SJSA1 (cell line): Measurements from ENCODE around the genes ZBTB2, IPCEF1 and TIAM2.

GRCh38 chr6:150640974-150641295 lies 41.2 kb downstream of the PLEKHG1 start:
- RAMPAGE, long total RNA = no peak

DNA sequence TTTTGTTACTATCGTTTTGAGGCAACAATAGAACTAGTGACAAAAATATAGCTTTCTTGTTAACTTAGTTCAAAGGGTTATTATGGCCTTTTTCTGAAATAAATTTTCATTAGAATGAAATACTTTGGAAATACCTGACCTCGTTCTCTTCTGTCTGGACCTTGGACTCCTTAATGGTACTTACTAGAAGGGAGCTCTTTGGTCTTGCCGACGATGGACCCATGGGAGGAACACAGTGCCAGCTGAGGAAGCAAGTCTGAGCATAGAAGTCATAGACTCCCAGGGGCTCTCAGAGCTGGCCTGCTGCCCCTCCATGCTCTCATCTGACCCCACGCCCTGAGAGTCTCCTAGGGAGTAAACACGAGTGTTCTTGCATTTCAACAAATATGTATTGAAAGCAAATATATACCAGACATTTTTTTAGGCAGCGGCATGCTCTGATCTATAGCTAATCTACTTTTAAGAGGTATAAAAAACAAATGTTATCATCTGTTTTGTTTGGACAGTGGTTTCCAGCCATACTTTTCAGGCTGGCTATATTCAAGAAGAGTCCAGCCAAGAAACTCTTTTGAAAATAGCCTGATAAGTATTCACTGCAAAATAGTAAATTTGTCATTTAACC lies 87.9 kb downstream of the PLEKHG1 start:
- RAMPAGE, long total RNA = no peak

DNA sequence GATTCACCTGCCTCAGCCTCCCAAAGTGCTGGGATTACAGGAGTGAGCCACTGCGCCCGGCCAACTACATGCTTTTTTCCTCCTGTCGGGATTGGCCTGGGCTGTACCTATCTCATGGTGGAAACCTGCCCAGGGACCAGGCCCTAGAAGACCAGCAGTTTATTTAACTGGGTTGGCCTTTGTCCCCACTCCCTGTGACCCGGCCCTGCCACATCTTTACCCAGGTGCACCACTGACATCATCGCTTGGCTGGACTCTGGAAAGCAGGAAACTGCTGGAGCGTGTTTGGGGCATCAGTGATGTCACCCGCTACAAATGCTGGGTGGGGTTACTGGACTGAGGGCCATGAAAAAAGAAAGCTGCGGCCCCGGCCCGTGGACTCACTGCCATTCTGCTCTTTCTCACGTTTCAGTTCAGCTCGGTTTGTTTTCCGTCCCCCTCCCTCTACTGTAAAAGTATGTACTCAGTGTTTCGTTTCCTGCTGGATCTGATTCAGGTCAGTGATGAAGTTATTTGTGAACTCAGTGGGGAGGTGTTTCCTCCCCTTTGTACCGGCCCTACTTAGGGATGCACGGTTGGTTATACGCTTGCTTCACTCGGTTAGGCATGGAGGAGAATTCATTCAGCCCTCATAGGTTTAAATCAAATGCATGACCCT lies 179.2 kb downstream of the MTHFD1L start:
- RAMPAGE, long total RNA = no peak

GRCh38 chr6:151059587-151060054 lies 180.1 kb upstream of the AKAP12 start:
- RAMPAGE, long total RNA = no peak

GRCh38 chr6:151228995-151229802 lies 10.6 kb upstream of the AKAP12 start:
- RAMPAGE, long total RNA = no peak

- RAMPAGE, long total RNA = no peak
Measured at GRCh38 chr6:151380054-151381032, 11.0 kb downstream of the ZBTB2 start.

- RAMPAGE, long total RNA = no peak
Measured at GRCh38 chr6:151391399-151392267, at the start of gene ZBTB2. ZBTB2 (minus strand) TSS chr6:151391559.

DNA sequence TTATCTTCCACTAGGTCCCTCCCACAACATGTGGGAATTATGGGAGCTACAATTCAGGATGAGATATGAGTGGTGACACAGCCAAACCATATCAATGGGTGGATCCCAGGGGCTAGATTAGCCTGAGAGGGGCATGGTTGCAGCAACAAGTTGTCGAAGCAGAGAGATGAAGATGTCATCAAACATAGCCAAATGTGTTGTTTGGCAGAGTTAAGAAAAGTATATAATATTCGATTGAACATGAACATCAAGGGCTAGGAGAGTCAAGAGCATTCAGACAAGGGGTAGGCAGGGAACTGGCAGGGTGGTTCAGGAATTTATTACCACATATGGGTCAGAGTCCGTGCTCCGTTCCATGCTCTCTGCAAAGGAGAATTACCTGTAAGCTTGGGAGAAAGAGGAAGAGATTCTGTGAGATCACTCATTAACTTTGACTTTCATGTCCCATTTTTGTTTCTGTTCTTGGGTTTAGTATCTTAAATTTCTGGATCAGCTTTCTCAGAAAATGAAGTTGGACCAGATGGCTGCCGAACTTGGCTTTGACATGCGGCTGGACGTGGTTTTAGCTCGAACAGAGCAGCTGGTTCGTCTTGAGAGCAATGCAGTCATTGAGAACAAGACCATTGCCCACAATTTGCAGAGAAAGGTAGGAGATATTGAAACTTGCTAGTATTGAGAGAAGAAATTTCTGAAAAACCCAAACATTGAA lies 99.0 kb downstream of the CCDC170 start:
- RAMPAGE, long total RNA = no peak

GRCh38 chr6:151657906-151658232 lies 149.6 kb upstream of the ESR1 start:
- RAMPAGE, long total RNA = no peak

- RAMPAGE, long total RNA = no peak
Measured at GRCh38 chr6:151757374-151757936, 50.0 kb upstream of the ESR1 start.

DNA sequence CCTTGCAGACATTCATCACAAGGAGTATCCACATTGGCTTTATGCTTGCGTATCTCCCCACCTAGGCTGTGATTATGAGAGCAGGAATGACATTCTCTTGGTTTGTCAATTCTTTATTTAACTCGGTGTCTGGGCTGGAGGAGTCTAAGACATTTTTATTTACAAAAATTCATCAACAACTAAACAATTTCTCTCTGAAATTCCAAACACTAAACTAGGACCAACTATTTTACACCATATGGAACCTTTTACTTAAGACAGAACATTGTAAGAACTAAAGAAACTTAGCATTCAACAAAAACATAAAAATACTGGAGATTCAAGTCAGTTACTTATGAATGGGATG lies 258.4 kb downstream of the SYNE1 start:
- RAMPAGE, long total RNA = no peak

DNA sequence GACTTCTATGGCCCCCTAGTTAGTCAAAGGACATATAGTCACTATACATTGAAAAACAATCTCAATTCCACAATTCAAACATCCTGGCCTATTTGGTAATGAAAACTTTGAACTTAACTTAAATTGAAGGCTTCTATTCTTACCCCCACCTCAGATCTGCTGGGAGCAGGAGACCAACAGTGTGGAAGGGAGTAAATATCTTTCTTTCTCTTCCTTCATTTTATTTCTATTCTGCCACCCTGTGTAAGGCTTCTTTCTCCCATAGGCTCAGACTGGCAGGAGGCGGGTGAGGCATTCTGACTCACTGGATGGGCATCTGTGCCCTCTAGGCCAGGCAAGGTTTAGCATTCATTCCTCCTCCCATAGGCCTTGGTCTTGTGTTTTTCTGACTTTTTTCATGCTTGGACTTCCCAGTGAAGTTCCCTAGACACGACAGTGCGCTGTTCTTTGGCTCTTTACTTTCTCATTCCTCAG lies 235.3 kb downstream of the SYNE1 start:
- RAMPAGE, long total RNA = no peak

GRCh38 chr6:152635775-152636730 lies 1.1 kb downstream of the SYNE1 start:
- RAMPAGE, long total RNA = no peak

DNA sequence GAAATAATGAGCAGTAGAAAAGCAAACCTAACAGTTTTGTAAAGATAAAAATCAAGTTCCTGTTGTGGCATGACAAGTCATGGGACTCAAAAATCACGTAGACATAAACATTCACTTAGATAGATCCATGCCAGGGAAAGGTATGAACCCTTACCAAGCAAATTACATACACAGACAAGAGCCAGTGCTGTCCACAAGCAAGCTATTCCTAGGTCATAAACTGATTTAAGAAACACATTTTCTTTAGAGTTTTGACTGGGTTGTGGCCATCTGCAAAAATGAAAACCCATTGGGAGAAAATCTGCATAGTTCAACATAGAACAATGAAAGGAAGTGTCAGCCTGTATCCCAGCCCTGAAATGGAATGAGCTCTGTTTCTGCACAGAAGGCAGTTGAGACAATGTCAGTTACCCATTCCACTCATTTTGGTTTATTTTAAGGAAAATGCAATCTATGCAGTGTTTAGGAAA lies 2.1 kb upstream of the MYCT1 start:
- RAMPAGE, long total RNA = no peak

DNA sequence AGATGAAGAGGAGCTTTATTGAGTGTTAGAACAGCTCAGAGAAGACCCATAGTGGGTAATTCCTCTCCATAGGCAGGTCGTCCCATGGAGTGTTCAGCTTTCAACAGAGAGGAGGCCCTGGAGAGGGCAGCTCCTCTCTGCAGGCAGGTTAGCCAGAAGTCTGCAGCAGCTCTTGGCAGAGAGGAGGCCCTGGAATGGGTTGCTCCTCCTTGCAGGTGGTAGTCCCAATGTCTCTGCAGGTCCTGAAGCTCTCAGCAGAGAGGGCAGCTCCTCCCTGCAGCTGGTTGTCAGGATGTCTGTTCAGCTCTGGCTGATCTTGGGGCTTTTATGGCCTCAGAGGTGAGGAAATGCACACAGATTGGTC lies 89.0 kb downstream of the IPCEF1 start:
- RAMPAGE, long total RNA = no peak

DNA sequence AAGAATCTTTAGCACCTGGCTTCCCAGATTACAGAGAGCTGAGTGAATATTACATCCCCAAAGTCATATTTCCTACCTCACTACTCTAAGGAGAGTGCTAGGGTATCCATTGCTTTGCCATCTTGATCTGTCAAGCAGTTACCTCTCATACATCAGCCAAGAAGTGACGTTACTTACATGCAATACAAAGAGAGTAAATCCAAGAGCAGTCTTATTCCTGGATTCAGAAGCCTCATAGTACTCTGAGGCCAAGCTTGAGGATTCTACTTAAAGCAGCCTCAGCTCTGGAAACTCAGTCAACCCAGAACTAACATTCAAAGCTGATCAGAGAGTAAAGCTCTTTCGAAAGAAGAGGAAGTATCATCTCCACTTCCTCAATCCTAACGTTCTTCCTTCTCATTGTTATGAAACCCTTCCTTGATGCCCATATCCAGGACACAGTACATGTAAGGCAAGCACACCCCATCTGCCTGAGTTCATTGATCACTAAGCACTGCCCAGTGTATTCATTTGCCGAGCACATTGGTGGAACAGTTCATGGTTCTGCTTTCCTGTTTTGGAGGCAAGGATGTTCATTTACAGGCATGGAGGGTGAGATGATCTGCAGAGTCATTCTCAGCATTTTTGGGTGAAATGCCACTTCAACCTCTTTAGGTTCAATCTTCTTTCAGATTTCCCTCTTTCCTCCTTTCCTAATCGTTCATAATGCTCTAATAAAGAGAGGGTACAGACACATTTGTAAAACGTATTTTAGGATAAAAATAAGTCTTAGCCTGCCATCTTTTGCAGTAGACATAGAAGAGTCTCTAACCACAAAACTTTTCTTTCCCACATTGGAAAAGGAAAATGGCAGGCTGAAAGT lies at the start of gene IPCEF1:
Gene IPCEF1, minus strand, starts transcription at position 309 of the 862 bp plus-strand sequence.
- RAMPAGE, long total RNA = no peak

DNA sequence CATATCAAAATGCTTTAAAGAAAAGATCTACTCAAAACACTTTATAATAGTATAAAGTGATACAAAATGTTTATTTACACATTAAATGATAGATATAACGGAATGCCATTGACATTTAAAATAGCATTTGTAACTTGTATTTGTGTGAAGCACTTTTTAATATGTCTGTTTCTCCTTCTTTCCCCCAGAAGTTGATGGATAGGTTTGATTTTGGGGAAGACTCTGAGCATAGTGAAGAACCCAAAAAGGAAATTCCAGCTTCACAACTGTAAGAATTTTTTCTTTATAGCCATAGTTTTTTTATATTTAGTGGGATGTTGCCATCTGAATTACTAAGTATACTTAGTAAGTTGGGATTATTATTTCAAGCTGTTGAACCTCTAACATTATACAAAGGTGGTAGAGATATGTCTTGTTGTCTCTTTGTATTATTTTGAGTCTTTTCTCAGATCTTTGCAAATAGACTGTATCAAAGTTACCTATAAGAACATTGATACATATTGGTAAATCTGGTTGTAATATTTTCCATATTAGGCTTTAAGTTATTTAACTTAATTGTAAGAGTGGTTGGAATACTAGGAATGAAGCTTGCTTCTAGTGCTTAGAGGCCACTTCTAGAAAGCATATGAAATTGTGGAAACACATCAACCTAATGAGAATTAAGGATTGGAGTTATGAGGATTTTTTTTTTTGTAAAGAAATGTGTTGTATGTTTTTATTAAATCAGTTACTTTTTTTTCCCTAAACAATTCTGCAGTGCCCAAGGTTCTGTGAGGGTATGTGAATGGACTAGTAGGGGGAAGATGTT lies 70.3 kb downstream of the SCAF8 start:
- RAMPAGE, long total RNA = no peak

DNA sequence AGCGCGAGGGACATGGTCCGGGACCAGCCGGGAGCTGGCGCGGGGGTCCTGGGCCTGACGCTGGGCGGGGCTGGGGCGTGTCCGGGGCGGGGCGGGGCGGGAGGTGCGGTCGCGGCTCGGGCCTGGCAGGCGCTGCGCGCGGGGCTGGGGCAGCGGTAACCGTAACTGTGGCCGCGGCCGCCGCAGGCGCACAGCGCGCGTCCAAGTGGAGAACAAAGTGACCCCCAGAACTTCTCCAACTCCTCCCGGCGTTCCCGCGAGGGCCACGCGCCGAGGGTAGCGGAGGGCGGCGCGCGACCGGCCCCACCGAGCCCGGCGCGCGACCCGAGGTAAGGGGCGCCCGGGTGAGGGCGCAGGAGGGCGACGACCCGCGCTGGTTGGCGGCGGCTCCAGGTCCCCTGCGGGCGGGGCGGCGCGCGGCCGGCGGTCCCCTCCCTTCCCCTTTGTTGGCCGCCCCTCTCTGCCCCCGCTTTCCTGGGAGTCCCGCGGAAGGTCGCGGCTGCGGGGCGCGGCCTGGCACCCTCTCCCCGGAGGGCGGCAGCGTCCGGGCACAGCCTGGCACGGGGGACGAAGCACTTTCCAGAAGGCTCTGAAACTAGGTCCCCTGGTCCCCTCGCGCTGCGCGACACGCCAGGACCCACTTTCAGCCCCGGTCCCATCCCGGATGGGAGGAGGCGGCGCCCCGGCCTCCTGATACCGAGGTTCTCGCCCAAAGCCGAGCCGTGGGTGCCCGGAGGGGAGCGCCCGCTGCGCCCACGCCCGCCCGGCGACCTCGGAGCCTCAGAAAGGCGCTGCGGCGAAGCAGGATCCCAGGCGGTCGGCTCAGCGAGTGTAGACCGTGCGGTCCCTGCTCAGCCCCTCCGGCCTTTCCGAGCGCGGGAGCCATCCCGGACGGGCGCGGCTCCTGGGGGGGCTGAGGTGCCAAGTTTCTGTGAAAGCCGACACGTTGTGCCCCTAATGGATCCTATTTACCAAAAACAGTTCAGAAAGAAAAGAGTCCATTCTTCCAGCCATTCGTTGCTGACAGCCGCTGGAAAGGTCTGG lies at the start of gene TIAM2:
Gene TIAM2, plus strand, starts transcription at position 152 of the 1,044 bp plus-strand sequence.
- RAMPAGE, long total RNA = no peak

- RAMPAGE, long total RNA = no peak
Measured at GRCh38 chr6:155170906-155171672, 92.7 kb upstream of the CLDN20 start.

- RAMPAGE, long total RNA = no peak
Measured at GRCh38 chr6:155216574-155217234, 47.1 kb upstream of the CLDN20 start.